ENCODE results near the genes ZNF718, ATP5ME, FGFRL1 and RNF212.

- RRBS: 2% methylated on average over 10 of the region's 51 CpGs
Measured at GRCh38 chr4:124185-125146, at the start of gene ZNF718. Gene ZNF718, plus strand, starts transcription at chr4:124501.

GRCh38 chr4:442067-442935 is 56.7 kb downstream of the ZNF721 start:
- RRBS: no CpG with 5 or more reads among the region's 8 CpGs

DNA sequence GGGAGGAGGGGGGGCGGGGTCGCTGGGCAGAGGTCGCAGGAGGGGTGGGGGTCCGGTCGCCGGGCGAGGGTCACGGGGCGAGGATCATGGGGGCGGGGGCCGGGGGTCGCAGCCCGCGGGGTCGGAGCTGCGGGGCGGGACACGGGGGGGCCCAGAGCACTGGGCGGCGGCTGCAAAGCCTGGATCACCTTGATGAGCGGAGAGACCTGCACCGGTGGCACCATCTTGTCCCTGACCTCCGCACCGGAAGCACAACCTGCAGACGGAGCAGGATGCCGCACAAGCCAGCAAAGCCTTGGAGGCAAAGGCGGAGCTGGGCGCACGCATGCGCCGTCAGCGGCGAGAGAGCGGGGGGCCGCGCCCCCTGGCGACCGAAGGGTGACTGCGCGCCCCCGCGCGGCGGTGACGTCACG is at the start of gene ATP5ME:
ATP5ME (minus strand) TSS at position 253 of the 413 bp plus-strand sequence.
- RRBS: 4% methylated on average over 13 of the region's 46 CpGs

DNA sequence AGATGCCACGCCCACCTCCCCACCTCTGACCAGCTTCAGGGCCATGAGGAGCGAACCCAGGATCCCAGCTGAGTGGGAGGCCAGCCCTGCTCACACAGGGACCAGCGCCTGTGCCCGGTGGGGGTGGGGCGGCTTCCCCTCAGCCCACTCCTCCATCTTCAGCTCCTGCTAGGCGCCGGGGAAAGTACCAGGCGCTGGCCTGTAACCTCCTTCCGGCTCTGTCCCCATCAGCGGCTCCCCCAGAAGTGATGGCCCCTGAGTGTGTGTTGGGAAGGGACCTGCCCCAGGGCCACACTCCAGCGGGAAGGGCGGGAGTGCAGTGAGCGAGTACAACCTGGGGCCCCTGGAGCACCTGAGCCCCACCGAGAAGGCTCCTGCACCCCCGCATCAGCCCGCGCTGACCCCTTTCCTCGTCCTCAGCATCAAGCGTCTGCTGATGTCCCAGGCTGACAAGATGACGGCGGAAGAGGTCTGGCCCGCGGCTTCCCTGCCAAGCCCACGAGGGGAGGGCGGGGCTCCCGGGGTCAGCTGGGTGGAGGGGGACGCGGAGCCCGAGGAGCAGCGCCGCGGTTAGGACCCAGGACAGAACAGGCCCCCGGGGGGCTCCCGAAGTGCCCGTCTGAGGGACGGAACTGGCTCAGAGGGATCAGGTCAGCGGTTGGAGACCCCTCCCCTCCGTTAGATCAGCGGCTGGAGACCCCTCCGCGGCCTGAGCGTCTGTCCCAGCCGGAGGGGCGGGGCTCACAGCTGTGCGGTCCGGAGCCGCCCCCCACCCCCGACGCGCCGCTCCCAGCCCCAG is 6.5 kb downstream of the MYL5 start:
- RRBS: 34% methylated on average over 20 of the region's 51 CpGs

- RRBS: no CpG with 5 or more reads among the region's 9 CpGs
Measured at GRCh38 chr4:780165-780583, 45.8 kb downstream of the CPLX1 start.

DNA sequence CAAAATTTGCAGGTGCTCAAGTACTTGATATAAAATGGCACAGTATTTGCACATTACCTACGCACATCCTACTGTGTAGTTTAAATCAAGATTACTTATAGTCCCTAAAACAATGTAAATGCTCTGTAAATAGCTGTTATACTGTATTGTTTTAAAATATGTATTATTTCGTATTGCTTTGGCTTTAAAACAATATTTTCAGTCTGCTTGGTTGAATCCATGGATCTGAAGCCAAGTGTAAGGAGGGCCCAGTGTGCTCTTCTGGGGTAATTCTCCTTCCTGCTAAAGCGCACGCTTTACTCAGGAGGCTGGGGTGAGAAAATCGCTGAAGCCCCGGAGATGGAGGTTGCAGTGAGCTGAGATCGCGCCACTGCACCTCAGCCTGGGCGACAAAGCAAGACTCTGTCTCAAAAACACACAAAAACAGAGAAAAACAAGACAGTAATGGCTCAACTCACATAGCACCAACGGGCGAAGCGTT is 456 bp upstream of the IDUA start:
- RRBS: no CpG with 5 or more reads among the region's 12 CpGs

DNA sequence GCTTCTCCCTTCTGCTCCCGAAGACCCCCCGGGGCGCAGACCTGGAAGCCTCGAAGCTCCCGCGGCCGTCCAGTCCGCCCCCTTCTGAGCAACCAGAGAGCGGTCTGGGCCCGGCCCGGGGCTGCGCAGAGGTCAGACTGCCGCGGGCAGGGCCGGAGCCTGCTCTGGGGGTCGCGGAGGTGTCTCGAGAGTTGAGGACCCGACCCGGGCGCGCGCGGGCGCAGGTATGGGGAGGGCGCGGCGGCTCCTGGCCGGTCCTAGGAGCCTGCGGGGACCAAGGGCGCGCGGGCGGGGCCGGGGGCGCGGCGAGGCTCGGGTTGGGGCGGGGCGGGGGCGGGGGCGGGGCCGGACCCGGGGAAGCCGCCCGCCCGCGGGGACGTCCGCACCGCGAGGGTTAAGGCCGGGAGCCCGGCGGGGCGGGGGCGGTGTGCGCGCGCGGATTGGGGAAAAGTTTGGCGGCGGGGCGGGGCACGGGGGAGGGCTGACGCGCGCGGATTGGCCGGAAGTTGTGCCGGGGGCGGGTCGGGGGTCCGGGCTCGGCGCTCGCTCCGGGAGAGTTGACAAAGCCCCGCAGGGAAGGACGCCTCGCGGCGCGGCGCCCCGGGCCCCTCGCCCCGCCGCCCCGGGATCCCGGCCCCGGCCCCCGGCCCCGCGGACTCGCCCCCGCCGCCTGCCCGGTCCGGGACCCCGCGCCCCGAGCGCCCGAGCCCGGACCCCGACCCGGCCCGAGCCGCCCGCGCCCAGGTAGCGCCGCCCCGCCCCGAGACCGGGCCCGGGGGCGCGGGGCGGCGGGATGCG is at the start of gene FGFRL1:
FGFRL1 (plus strand) TSS at position 554 of the 798 bp plus-strand sequence.
- RRBS: 1% methylated on average over 76 of the region's 124 CpGs

GRCh38 chr4:1022206-1022527 is 10.7 kb downstream of the FGFRL1 start:
- RRBS: 96% methylated on average over 3 of the region's 25 CpGs

DNA sequence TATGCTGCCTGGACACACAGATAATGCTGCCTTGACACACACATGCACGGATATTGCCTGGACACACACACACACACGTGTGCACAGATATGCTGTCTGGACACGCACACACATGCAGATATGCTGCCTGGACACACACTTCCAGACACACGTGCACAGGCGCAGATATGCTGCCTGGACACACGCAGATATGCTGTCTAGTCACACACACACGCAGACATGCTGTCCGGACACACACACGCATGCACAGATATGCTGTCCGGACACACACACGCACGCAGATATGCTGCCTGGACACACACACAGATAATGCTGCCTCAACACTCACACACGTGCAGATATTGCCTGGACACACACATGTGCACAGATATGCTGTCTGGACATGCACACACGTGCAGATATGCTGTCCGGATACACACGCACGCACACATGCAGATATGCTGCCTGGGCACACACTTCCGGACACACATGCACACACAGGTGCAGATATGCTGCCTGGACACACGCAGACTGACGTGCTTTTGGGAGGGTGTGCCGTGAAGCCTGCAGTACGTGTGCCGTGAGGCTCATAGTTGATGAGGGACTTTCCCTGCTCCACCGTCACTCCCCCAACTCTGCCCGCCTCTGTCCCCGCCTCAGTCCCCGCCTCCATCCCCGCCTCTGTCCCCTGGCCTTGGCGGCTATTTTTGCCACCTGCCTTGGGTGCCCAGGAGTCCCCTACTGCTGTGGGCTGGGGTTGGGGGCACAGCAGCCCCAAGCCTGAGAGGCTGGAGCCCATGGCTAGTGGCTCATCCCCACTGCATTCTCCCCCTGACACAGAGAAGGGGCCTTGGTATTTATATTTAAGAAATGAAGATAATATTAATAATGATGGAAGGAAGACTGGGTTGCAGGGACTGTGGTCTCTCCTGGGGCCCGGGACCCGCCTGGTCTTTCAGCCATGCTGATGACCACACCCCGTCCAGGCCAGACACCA is 14.7 kb downstream of the FGFRL1 start:
- RRBS: 31% methylated on average over 4 of the region's 32 CpGs

- RRBS: no CpG with 5 or more reads among the region's 14 CpGs
Measured at GRCh38 chr4:1058753-1059065, 47.3 kb downstream of the FGFRL1 start.

DNA sequence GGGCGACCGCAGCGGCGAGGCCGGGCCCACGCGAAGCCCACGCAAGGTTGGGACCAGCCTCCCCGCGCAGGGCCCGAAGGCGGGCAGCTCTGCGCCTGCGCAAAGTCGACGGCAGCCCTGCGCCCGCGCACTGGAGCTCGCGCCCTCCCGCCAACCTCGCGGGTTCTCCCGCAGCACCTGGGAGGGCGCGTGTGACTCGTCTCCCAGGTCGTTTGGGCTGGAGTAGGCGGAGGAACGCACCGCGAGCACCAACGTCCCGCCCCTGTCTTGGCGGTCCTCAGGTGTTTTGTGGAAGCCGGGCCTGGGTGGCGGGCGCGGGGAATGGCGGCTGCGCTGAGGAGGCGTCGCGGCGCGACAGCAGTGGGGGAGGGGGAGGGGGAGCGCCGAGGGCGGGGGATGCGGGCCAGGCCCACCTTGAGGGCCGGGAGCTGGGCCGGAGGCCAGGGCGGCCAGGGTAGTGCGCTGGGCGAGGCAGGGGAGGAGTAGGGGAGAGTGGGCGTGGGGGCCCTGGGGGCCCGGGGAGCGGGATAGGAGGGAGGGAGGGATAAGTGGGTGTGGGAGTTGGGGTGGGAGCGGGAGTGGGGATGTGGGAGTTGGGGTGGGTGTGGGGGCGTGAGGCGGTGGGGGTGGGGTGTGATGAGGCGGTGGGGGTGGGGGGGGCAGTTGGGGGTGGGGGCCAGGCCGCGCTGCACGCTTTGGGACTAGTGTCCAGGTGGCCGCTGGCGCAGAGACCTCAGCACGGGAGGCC is at the start of gene RNF212:
RNF212 (minus strand) TSS at position 93 of the 748 bp plus-strand sequence.
- RRBS: 5% methylated on average over 13 of the region's 69 CpGs

GRCh38 chr4:1127947-1128256 is 14.5 kb upstream of the RNF212 start:
- RRBS: no CpG with 5 or more reads among the region's 3 CpGs

GRCh38 chr4:1137343-1137856 is 24.0 kb upstream of the RNF212 start:
- RRBS: no CpG with 5 or more reads among the region's 7 CpGs

DNA sequence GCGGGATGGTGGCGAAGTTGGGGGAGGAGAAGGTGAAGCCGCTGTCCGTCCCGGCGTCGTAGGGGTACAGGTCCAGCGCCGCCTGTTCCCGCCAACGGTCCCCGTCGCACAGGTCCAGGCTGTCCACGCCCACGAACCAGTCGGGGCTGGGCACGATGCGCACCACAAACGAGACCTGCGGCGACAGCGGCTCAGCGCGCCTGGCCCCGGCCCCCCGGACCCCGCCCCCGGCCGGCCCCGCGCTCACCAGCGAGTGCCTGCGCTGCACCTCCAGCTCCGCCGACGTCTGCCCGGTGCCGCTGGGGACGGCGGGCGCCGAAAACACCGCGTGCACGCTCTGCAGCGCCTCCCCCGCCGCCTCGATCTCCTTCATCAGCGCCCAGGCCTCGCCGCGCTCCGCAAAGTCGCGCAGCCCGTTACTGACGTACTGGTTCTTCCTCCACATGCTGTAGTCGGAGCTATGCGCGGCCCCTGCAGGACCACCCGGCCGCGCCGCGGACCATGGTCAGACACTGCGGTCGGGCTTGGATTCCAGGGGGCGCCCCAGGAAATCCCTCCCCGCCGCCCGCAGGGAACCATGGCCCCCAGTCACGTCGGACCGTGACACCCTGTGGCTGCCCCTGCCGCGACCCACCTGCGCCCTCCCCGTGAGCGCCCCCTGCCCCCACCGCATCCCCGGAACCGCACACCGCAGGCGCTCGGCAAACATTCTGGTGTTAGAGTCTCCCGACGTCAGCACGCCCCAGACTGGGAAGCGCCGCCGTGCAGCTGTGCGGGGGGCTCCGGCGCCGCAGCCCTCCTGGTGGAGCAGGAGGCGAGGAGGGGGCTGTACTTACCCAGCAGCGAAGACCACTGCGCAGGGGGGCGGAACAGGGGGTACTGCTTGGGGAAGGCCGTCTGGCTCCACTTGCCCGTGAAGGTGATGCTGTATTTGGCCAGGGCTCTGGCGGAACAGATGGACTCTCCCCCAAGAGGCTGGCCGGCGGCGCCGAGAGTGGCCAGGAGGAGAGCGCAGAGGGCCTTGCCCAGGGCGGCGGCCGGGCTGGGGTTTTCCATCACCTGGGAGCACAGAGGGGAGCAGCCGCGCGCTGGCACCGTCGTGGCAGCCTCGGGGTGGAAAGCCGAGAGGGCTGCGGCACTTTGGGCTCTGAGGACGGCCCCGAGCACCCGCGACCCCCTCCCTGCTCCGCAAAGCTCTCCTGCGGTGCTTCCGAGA is 959 bp downstream of the SPON2 start:
- RRBS: 13% methylated on average over 27 of the region's 126 CpGs

- RRBS: 4% methylated on average over 3 of the region's 23 CpGs
Measured at GRCh38 chr4:1172232-1172454, 240 bp downstream of the SPON2 start.

- RRBS: no CpG with 5 or more reads among the region's 3 CpGs
Measured at GRCh38 chr4:1184292-1184710, 11.9 kb upstream of the SPON2 start.

GRCh38 chr4:1191509-1191995 is 19.2 kb upstream of the SPON2 start:
- RRBS: no CpG with 5 or more reads among the region's 6 CpGs

DNA sequence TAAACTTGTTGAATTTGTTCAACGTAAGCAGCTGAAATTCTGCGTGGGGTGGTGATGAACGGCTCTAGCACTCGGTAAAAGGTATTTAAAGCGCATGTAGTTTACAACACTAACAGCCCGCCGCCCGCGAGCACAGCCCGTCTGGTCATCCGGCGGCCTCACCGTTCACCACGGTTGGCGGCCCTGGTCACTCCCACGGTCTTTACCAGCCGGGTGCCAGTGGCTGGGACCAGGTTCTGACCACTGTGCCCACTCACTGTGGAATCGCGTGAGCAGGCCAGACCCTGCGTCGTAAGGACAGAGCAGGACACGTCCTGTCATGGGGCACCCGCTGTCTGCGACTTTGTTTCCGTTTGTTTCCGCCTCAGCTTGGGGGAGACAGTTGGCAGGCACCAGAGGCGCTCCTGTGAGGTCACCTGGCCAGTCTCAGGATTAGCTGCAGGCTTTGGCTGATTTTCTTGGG is 36.7 kb upstream of the SPON2 start:
- RRBS: 11% methylated on average over 7 of the region's 27 CpGs

- RRBS: no CpG with 5 or more reads among the region's 7 CpGs
Measured at GRCh38 chr4:1219154-1219640, 29.7 kb downstream of the CTBP1 start.

GRCh38 chr4:1227459-1228659 is 21.1 kb downstream of the CTBP1 start:
- RRBS: 90% methylated on average over 9 of the region's 53 CpGs

Measured in zone of skin (tissue), 1 donor.